Cardiac ventricle fibroblast (primary cell): ENCODE measurements around the gene HOXA9.

DNA sequence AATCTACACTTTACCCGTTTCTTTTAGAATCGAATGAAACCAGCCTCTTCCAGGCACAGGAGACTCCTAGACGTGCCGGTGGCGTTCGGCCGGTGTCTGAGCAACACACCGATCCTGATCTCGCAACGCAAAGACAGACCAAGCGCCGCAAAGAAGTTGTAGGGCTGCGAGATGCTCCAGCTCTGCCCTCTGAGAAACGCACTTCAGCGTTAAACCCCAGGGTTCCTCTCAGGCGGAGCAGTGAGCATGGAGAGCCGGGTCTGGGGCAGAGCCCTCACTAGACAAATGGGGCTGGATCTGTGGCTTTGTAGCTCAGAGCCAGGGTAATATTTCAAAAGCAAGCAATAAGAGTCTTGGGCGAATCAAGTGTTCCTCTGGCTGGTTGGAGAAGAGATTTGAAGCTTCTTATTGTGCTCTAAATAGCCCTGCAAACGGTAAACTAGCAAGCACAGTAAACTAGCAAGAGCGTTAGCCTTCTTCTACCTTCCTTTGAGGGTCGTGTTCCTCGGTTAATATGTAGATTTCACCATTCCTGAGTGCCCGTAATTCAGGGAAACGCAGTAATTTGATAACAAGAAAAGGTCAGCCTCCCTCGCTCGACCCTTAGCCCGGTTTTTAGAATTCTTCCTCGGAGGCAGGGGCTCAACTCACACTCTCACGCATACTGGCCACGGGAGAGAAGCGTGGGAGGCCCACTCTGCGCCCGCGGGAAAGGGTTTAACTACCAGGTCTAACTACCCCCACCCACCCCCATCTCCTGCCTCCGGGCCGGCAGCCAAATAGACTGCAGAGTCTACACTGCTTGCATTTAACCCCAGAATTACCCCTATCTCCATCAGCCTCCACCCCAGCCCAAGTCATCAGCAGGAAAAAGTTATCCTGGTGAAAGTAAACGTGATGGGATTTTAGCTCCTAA, 6.7 kb downstream of the SKAP2 start:
- RAMPAGE, long total RNA: no peak

GRCh38 chr7:27103302-27104275, 1.1 kb upstream of the HOXA2 start:
- RAMPAGE, long total RNA: no peak

GRCh38 chr7:27139039-27139708, 4.3 kb downstream of the HOXA5 start:
- RAMPAGE, long total RNA: no peak

DNA sequence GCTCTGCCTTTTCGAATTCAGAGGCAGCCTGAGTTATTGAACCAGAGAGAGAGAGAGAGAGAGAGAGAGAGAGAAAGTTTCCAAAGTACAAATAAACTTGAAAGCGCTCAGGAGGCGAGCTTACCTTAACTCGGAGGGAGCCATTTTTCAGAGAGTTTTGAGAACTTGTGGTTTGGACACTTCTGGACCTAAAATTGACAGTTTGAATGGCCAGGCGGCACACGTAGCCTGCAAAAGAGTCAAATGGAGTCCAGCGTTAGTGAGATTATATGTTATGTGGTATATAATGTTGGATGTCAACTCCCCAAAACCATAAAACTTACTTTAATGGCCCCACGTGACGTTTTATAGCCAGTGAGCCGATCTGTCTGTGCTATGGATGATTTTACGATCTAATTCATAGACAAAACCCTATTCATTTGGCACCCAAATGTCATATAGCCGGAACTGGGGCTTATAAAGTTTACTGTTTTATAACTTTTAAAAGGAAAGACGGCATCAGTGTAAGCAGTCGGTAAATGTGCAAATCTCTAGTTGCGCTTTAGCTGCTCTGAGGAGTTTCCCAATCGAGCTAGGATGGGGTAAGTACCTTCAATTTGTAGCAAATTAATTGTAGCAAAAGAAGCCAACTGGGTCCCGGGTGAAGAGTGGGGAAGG, 3.4 kb downstream of the HOXA5 start:
- RAMPAGE, long total RNA: no peak

GRCh38 chr7:27142411-27143627, 662 bp downstream of the HOXA5 start:
- RAMPAGE, long total RNA: no peak

DNA sequence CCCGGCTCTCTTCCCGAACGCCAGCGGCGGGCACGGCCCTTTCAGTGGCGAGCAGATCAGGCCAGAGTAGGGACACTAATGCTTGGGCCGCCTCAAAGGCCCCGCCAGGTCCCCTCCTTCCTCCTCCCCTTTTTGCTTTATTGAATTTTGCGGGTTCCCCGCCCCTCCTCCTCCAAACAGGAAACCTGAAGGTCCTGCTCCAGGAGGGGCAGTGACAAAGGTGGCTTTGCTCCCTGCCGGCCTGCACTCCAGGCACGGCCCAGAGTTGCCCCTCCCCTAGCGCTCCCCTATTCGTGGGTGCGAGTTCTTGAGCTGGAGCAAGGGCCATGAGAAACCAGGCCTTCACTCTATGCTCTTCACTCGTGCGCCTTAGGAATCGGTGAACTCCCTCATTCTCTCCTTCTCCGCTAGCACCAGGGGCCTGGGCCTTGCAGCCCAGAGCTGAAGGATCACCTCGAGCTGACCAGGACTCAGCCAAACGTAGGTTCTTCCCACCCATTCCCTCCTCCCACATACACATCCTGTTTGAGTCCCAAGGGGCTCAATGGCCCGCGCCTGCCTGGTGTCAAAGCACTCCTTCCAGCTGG, 543 bp upstream of the HOXA6 start:
- RAMPAGE, long total RNA: no peak

- RAMPAGE, long total RNA: no peak
Observed at GRCh38 chr7:27158517-27159034, 2.1 kb upstream of the HOXA7 start.

DNA sequence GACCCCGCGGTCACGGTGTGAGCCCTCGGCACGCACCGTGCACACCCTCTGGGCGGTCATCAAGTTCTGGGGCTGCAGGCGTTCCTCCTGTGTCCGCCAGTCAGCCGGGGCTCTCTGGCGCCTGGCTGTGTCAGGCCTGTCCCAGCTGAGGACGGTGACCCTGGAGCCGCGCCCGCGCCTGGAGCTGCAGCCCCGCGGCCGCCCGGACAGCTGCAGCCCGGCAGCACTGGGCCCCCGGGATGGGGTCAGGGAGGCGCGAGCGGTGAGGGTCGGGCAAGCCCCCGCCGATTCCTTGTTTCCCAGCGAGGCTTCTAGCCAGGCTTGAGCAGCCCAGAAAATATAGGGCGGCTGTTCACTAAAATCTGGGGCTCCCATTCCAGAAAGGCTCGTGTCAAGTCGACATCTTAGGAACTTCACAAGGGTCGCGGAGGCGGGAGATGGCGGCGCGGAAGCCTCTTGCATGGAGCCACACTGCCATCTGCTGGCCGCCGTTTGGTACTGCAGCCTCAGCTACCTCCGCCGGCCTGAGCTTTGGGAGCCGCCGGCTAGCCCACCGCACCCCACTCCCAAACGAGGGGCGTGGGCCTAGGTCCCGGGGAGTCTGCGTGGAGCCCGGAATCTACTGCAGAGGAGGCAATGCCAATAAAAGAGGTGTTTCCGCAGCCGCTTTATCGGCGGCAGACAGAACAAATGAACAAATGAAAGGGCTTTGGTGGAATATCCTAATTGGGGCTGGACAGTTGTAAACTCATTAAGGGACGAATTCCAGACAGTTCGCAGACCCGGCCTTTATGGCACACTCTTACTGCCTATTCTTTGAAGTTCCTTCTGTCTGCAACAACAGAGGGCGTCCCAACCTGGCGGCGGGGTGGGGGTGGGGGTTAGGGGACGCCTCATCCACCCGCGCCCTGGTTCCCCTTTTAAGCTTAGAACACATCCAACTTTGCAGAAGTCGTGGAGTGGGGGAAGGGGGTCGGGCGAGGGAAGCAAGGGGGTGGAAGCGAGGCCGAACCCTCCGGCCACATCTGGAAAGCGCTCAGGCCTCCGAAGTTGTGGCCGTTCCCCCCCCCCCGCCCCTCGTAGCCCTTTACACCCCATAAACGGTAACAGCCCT, 4.3 kb downstream of the HOXA9 start:
- RAMPAGE, long total RNA: no peak

GRCh38 chr7:27165161-27165754, at the start of gene HOXA9:
TSS of gene HOXA9 (minus strand) at chr7:27165537.
- RAMPAGE, long total RNA: no peak

GRCh38 chr7:27167955-27168782, 2.8 kb upstream of the HOXA9 start:
- RAMPAGE, long total RNA: no peak

DNA sequence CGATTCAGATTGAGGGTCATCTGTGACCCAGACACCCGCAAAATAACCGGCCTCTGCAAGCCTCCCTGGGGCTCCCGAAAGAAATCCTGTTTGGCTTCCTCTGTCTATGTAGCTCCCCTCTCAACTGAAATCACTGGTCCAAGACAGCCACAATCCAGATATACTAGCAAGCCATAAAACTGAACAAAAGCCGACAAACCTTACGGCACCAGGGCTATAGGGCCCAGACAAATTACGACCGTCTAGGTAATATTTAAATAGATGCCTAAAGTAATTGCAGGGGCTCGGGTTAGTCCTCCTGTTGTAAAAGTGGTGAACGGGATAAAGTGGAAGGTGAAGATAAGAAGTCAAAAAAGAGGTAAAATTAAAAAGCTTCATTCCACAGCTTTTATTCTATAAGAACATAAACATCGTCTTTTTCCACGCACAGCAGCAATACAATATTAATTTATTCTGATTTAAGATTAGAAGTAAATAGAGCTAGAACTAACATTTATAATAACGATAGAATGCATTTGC, 3.8 kb downstream of the HOXA10 start:
- RAMPAGE, long total RNA: no peak

DNA sequence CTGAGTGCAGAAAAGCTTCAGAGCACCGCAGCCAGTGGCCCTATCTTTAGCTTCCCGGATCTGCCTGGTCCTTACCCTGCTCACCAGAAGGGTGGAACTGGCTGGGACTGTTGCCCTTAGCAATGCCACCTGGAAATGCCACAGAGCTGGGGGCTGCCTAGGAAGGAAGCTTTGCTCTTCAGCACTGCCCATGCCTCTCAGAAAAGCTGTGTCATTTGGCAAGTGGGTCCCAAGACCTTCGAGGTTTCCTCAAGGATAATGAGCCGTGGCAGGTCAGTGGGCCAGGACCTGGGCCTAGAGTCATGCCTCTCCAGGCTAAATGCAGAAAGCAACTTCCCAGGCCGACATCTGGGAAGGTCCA, 2.2 kb upstream of the HOXA10 start:
- RAMPAGE, long total RNA: no peak

- RAMPAGE, long total RNA: no peak
Observed at GRCh38 chr7:27201320-27202254, 1.7 kb upstream of the HOXA13 start.

DNA sequence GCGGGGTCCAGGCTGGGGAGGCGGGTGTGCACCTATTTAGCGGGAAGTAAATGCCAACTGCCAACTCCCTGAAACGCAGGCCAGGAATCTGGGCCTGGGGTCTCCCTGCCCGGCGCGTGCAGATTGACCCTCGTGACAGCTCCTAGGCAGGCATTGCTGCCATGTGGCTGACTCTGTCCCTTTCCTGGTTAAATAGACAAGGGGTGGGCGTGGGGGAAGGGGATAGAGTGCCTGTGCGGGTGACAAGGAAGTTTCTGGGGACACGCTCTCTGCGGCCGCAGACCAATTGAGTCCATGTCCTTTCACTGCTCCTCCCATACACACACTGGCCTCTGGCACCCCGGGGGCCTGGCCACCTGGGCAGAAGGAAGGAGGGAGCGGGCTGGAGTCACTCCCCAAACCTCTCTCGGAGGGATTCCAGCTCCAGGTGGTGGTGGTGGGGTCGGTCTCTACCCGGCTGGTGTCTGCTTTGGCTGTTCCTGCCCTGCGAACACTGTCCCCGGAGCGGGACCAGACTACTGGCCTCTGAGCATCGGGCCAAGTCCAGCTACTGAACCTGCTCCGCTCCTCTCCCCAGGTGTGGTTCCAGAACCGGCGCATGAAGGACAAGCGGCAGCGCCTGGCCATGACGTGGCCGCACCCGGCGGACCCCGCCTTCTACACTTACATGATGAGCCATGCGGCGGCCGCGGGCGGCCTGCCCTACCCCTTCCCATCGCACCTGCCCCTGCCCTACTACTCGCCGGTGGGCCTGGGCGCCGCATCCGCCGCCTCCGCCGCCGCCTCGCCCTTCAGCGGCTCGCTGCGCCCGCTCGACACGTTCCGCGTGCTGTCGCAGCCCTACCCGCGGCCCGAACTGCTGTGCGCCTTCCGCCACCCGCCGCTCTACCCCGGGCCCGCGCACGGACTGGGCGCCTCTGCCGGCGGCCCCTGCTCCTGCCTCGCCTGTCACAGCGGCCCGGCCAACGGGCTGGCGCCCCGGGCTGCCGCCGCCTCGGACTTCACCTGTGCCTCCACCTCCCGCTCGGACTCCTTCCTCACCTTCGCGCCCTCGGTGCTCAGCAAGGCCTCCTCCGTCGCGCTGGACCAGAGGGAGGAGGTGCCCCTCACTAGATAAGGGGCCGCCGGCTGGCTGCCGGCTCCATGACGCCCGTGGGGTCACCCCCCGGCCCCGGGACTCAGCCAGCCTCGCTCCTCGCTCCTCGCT, 3.1 kb downstream of the EVX1 start:
- RAMPAGE, long total RNA: no peak

GRCh38 chr7:27346659-27347691, 104.4 kb downstream of the EVX1 start:
- RAMPAGE, long total RNA: no peak

DNA sequence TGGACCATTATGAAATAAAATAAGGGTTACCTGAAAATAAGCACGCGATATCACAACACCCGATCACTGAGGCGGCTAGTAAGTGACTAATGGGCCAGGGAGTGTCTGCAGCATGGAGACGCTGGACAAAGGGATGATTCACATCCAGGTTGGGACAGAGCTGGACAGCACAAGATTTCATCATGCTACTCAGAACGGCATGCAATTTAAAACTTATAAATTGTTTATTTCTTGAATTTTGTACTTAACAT, 15.6 kb downstream of the HIBADH start:
- RAMPAGE, long total RNA: no peak

GRCh38 chr7:27663065-27663359, 329 bp upstream of the HIBADH start:
- RAMPAGE, long total RNA: no peak

DNA sequence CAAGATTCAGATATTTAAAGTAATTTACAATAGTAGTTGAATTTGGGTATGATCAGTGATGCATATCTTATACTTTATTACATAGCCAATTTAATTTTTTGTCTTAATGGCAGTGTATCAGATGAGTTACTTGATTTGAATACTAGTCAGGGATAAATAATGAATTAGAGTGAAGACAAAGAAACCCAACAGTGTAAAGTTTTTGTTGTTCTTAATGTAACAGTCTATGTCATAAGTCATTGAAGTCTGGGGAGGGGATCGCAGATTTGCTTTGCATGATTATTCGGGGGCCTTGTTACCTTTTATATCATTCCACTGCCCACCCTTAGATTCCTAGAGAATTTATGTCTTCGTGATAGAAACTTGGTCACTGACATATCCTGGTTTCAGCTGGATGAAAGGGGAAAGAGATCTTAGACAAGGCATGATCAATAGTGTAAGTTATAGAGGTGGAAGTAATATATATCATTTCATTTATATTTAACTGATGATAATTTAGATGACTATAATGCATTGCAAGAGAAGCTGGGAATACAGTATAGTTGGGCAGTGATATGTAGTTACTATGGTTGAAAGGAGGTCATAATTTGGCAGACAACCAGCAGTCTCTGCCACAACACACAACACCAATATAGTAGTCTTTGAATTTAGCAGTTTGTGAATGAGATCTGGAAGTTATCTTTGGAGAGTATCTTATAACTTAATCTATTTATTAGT, 39.7 kb downstream of the TAX1BP1 start:
- RAMPAGE, long total RNA: no peak

DNA sequence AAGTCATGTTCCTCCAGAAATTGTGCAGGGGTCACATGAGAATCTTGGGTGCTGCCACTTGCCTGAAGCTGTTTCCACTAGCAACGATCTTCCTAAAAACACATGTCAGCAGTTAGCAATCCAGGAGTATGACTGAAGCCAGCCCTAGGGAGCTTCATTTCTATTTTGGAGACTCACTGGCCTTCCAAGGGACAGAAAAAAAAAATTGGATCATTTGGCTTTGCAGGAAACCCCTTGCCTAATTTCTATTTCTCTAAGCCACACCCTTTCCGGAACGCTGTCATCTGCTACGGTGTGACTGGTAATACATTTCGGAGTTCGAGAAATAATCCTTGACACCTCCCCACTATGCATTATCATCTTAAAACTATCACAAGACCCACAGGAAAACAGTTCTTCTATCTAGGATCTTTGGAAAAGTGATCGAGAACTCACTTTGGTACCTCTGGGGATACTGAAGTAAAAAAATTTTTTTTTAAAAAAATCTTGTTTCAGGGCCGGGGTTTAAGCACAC, 204.8 kb downstream of the TAX1BP1 start:
- RAMPAGE, long total RNA: no peak

DNA sequence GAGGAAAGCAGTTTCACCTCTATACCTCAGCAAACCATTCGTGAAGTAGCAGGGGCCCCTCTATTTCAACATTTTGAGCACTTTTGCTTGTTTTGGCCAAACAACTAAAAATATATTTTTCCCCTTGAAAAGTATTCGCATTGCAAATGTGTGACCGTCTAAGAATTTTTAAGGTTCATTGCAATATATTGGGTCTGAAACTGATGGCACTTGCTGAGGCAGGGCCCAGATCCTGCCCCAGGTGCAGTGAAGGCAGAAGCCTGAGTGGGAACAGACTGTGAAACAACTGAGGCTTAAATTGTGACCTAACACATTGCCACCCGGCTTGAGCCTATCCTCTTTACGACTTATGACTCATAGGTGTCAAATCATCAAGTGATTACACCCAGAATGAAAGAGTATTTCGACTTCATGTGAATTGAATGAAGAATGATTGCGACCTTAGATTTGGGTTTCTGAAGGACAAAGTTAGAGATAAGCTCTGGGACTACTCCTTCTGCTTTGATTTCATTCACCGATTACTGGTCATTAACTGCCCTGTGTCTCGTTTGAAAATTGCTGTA, 200.9 kb downstream of the CREB5 start:
- RAMPAGE, long total RNA: no peak